Thoracic aorta (tissue), 1 donor: Measurements from ENCODE around the gene DNAJC13.

DNA sequence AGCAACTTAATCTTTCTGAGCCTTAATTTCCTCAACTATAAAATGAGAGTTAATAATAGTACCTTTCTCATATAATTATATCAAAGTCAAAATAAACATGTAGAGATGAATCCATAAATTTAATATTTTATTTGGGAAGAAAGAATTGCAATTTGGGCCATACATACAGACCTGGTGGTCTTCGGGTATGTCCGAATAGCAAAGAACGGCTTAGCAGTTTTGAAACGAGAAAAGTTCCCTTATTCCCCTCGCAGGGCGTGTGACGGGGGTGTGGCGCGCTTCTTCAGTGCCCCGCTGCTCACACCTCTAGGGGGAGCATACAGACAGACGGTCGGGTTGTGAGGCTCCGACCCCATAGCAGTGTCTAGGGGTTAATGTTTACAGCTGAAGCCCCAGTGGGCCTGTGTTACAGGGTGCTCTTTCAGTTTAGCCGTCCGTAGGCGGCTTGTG is 32.6 kb upstream of the ACP3 start:
- RAMPAGE, long total RNA = no peak

DNA sequence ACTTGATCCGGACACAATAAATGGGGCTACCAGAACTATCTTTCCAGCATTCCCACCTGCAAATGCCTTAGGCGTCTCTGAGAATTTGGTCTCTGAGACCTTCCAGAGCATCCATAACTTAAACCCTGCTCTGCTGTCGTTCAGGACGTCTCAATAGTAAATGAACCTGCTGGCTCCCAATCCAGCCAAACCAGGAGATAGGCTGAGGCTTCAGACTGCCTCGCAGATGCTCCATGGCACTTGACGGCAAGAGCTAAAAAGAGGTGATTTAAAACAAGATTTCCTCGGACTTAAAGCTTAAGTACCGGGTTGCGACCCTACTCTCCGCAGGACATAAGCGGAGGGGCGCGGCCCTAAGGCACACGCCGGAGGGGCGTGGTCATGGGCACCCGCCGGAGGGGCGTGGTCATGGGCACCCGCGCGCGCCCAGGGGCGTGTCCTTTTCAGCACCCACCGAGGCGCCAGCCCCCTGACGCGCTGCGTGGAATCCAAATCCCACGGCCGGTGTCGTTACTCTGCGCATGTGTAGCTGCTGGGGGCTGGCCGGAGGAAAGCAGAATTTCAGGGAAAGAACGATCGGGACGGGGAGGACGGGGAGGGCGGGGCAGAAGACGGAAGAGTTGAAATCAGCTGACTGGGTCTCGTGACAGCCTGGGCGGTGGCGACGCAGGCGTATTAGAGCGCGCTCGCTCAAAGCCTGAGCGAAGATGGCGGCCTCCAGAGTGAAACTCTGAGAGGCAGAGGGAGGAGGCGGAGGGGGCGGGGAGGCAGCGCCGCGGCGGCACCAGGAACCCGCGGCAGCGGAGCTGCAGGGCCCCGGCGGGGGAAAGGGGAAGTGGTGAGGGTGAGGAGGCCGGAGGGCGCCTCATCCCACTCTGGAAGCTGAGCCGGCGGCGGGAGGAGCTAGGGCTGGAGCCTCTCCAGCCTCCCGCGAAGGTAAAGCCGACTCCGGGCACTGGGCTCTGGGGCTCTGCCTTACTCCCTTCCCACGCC is at the start of gene DNAJC13:
TSS of gene DNAJC13 (plus strand) at position 678 of the 993 bp plus-strand sequence.
- RAMPAGE, long total RNA = start-site peak on the plus strand centred at position 791 of the sequence, 200 bp wide, 197 reads

GRCh38 chr3:132453484-132453950 is 36.2 kb downstream of the DNAJC13 start:
- RAMPAGE, long total RNA = no peak

DNA sequence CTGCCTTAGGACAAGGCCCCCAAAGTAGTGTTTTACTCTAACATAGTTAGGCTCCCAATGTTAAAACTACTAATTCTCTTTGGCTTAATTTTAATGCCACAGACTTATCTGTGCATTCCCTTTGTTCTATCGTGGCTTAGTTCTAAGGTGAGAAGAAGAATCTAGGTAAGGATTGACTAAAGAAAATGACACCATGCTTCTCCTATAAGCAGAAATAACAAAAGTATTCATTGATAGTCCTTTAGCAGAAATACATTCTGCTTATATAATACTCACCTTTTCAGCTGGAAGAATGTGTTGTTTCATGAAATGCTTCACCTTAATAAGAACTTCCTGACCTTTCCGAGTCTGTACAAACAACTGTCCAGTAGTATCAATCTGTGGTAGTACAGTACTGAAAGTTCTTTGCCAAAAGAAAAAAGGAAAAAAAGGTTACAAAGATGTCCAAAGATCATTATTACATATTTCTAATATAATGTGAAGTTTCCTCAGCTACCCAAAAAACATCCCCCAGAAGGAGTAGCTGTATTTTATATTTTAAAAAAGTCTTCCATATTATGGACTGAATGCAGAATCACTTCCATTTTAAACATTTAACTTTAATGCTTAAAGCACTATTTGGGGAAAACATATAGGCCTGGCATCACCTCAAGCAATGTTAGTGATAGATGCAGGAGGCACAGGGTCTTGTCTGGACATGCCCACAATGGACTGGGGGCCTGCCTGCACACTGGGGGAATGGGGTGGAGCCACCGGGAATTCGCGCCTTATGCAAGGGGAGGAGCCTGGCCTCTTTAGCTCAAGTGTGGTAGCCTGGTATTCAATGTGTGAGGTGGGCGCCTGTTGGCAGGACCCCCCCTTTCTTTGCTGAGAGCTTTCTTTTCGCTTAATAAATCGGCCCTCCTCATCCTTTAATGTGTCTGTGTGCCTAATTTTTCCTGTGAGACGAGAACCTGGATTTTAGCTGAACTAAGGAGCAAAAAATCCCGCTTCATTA is 29.6 kb downstream of the ACKR4 start:
- RAMPAGE, long total RNA = no peak

- RAMPAGE, long total RNA = no peak
Measured at GRCh38 chr3:132659634-132659722, 131 bp downstream of the ACAD11 start.

- RAMPAGE, long total RNA = no peak
Measured at GRCh38 chr3:132720364-132720577, 1.9 kb downstream of the NPHP3 start.

GRCh38 chr3:133403618-133403877 is 3.7 kb downstream of the BFSP2 start:
- RAMPAGE, long total RNA = no peak

GRCh38 chr3:133469133-133469474 is 69.2 kb downstream of the BFSP2 start:
- RAMPAGE, long total RNA = no peak

GRCh38 chr3:133512878-133513099 is 60.7 kb upstream of the CDV3 start:
- RAMPAGE, long total RNA = no peak

DNA sequence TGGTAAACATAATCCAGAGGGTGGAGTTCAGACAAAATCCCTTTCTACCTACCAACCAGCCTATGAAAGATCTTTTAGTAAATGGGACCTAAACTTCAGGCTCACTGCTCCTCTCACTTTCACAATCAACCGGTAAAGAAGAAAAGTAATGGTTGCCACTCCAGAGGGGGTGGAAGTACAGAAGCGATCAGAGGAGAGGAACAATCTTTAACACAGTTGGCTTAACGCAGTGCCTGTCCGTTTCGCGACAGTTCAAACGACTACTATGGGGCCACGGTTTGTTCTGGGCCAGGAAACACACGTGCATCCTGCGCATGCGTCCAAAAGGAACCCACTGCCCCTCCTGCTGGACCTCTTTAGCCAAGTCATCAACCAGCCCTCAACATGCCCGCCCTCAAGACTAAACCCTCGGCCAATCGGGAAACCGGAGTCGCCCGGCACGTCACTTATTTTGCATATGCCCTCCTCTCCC is 499 bp upstream of the CDV3 start:
- RAMPAGE, long total RNA = no peak

- RAMPAGE, long total RNA = start-site peak on the minus strand at chr3:133659027-133659122, 14 reads
Measured at GRCh38 chr3:133659004-133659203, 2.8 kb downstream of the TOPBP1 start.

DNA sequence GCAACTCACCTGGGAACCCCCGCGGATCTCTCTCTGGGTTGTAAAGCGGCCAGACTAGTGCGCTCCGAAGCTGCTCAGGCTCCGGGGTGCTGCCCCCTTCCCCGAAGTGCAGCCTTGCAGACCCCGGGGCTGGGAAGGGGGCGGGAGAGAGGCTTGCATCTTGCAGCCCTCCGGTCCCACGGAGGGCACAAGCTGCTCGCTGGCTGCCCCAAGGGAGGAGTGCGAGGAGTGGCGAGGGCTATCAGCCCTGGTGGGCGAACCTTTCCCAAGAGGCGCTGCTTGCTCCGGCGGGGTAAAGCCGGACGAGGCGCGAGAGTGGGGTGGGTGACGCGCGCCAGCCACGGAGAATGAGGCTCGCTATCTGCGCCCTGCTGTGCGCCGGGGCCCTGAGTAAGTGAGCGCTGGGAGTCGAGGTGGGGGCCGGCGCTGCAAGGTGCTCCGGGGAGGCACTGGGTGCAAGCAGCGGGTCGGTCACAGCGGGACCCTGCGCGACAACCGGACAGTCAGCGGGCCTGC is 12.6 kb upstream of the TOPBP1 start:
- RAMPAGE, long total RNA = no peak

- RAMPAGE, long total RNA = no peak
Measured at GRCh38 chr3:133733305-133733650, 12.9 kb upstream of the TF start.

GRCh38 chr3:133757827-133758142 is 11.6 kb downstream of the TF start:
- RAMPAGE, long total RNA = no peak

DNA sequence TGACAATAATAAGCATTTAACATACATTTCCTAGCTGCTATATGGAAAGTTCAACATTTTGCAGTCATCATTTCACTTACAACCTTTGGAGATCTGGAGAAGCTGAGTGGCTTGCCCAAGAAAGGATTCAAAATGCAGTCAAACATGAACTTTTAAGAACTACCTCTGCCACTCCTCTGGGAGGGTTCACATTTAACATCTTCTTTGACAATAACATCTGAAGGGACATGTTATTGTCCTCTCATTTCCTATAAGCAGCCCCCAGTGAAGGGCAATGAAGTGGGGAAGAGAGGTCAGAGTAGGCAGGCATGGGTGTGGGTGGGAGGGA is 29.2 kb upstream of the SRPRB start:
- RAMPAGE, long total RNA = no peak

DNA sequence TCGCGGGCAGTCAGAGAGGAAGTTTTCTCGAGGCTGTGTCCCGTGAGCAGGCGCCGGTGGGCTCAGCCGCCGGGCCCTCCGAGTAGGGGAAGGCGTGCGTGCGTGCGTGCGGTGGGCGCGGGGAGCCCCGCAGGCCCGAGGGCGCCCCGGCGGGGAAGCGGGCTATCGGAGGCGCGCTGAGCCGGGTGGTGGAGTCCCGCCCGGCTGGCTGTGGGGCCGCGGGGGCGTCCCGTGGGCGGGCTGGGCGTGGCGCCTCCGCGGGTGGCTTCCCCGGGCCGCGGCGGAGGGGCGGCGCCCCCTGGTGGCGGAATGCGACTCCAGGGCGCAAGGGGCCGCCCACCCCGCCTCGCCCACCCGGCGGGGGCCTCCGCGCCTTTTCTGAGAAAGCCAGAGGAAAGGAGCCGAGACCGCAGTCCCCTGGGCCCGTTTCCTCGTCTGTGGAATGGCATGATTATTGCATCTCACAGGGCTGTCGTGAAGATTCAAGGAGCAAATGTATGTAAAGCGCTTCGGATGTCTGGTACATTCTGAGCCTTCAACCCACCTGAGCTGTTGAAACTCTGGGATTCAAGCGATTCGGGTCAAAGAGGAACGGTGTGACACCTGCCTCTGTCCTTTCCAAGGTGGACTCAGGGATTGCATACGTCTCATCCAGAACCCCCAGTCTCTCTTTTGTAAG is 31.9 kb upstream of the RAB6B start:
- RAMPAGE, long total RNA = no peak

- RAMPAGE, long total RNA = no peak
Measured at GRCh38 chr3:134331014-134332183, 42.8 kb downstream of the AMOTL2 start.

- RAMPAGE, long total RNA = no peak
Measured at GRCh38 chr3:134357308-134358383, 16.6 kb downstream of the AMOTL2 start.

DNA sequence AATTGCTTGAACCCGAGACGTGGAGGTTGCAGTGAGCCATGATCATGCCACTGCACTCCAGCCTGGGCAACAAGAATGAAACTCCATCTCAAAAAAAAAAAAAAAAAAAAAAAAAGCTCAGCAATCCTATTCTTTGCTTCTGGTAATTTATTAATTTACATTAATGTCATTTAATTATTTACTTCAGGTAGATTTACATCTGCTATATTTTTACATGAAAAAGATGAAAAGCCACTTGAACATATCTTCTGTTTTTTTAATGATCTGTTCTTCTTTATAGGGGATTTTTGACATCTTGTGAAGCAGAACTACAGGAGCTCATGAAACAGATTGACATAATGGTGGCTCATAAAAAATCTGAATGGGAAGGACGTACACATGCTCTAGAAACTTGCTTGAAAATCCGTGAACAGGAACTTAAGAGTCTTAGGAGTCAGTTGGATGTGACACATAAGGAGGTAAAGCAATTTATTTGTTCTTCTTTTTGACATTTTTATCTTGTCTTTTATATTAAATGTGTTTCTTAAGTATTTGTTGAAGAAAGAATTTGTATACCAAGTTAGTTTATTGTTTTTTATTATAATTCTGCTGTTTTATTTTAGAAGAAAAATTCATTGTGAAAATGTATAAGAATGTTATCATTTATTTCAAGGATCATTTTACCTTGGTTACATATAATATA is 21.1 kb downstream of the CEP63 start:
- RAMPAGE, long total RNA = no peak

GRCh38 chr3:135439110-135439919 is 526.2 kb upstream of the PPP2R3A start:
- RAMPAGE, long total RNA = no peak